Metastatic Liver Carcinoma in the Adrenal Gland (tissue), 2 donors: ENCODE measurements around a stretch of chr10.

DNA sequence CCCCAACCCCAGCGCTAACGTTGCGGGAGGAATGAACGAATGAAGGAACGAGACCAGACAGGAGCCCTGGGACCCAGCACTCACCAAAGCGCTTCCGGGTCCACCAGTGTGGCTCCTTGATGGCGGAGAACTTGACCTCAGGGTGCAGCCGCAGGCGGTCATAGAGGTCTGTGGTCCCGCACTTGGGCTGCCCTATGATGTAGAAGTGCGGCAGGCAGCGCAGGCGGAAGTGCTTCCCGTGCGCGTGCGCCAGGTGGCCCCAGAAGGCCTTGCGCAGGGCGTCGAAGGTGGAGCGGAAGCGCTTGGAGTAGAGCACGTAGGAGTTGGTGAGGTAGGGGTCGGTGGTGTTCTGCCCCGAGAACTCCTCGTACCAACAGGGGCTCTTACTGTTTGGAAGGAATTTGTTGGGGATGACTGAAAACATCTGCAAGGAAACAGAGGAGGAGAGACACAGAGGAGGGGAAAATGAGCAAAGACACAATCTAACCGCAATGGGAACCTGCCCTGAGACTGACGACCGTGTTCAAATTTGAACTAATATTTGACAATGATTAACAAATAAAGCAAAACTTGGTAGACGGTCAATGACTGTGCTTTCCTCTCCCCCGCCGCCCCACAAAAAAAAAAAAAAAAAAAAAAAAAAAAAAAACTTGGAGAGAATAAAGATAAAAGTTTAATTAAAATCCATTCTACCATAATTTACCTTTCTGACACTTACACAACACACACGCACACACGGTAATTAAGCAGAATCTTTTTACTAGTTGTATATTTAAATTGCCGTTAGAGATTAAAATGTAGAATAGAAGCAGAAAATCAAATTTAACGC is 48.7 kb downstream of the CHST15 start:
- PRO-cap, 2 experiments = peak in 2 of 2 experiments; most common plus-strand start position 319 of the sequence (in 2); most common minus-strand start position 170 of the sequence (in 2)

DNA sequence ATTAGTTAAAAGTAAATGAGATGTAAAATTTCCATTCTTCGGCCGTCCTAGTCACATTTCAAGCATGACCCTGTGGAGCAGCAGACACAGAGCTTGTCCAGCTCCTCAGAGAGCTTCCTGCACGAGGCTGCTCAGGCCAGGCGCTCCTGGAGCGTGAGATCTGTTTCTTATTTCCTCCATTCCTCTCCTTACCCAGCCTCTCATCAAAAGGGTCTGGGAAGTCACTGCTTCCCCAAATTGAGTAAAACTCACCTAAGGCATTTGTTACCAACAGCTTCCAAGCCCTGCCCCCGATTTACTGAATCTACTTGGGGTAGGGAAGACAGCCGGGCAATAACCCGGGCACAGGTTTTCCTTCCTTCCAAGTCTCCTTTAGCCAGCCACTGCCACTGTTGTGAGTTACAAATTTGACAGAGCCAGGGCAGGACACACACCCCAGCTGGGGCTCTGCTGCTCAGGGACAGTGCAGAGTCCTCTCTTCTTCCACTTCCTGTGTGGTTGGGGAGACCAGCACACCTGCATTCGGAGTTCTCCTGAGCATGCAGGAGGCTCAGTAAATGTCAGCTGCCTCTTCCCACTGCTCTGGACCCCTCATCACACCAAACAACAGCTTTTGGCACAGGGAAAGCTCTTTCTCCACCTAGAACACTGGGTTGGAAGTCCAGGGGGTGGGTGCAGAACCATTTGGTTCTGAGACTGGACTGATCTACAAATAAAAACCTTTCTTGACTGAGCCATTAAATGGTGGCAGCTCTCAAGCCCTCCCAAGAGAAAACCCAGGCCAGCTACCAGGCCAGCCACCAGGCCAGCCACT is 21.4 kb downstream of the CHST15 start:
- PRO-cap, 2 experiments = no peak in any of the 2 experiments

- PRO-cap, 2 experiments = no peak in any of the 2 experiments
These were observed 26.4 kb upstream of the CHST15 start for GRCh38 chr10:124119699-124120361.

DNA sequence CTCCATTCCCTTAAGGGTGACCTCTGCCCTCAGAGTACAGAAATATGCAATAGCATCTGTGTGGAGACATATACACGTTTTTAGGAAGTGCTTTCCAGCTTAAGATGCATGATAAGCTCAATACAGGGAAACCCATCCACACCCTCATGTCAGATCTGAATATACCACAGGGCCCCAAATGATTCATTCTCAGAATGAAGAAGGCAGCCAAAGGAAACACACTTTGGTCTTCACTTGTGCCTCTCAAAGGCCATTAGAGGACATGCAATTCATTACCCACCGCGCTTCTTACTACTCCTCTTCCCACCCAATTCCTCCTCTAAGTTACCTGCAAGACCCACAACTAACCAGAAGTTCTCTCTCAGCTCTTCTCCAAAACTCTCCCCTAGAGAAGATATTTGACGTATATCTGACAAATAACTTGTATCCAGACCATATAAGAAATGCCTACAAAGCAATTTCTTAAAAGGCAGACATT is 103.1 kb downstream of the OAT start:
- PRO-cap, 2 experiments = no peak in any of the 2 experiments

- PRO-cap, 2 experiments = peak in 2 of 2 experiments; most common plus-strand start chr10:124416966 (in 2); most common minus-strand start chr10:124416781 (in 1)
These were observed 2.0 kb downstream of the OAT start for GRCh38 chr10:124416614-124417315.

DNA sequence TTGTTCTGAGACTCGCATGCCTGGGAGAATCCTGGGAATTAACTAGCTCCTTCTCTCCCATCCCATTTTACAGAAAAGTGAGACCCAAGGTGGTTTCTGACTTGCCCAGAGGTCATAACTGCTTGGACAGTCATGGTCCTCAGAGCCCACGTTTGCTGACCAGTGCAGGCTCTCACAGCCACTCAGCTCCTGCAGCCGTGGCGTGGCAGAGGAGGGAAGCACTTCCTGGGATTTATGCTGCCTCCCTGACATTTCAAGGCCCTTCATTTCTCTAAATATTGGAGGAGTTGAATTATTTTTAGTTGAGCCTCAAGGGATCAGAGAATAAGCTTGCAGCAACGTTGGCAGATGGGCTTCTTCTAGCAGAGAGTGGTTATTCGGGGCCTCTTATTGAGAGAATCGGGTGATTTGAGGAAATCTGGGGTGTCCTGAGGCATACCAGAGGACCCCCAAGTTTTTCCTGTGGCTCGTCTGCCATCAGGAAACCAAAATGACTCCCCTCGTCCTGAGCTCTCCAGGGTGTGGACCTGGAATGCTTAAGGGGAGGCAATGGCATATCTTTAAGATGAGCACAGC is 77.1 kb downstream of the LHPP start:
- PRO-cap, 2 experiments = no peak in any of the 2 experiments

DNA sequence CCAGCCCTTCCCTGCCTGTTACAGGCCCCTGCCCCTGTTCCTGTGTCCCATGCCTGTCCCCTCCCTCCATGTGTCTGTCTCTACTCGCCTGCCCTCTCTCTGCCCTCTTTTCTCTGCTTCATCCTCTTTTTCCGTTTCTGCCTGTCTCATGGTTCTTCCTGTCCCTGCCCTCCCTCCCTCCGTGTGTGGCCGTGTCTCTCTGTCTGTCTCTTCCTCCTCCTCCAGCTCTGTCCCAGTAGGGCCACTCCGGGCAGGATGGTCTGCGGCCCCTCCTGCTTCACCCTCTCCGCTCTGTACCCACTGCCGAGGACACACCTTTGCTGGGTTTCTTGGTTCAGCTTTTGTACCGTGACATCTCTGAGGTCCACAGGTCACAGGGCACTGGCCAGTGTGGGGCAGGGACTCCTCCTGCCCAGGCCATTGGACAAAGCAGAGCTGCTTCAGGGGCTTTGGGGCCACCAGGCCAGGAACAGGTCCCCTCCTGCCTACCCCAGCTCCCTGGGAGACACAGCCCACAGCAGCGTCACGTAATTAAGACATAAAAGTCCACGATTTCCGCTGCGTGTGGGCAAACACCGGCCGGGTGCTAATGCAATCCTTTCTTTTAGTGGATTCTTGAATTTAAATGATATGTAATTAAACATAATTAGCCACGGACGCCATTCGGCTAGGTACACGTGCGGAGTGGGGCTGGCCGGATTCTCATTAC is 137.2 kb downstream of the FAM53B start:
- PRO-cap, 2 experiments = no peak in any of the 2 experiments

GRCh38 chr10:124620693-124621294 is 123.4 kb downstream of the FAM53B start:
- PRO-cap, 2 experiments = no peak in any of the 2 experiments

DNA sequence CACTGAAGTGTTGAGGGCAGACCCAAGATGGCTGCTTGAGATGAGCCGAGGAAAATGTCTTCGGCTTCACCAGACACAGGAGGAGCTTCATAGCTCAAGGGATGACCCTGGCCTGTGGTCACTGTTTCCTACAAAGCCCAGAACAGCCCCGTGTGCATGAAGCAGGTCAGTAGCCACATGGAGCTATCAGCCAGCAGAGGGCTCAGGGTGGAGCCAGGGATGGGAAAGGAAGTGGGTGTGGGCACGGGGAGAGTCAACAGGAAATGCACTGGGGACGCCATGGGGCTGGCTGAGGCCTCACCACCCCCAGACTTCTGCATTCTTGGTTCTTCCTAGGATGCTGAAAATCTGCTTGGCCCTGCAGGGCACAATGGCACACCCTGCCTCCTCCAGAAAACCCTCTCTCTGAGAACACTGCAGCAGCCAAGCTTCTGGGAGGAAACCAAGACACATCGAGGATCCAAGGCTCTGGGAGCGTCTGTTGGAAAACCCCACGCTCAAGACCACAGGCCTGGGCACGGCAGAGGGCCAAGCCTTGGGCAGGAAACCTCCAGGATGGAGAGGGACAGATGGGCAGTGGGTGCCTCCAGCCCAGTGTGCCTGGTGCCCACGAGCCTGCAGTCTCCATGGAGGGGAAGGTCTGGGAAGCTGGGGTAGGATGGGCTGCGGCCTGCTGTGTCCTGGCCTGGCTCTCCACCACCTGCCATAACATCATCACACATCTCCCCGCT is 96.3 kb downstream of the FAM53B start:
- PRO-cap, 2 experiments = no peak in any of the 2 experiments

- PRO-cap, 2 experiments = no peak in any of the 2 experiments
These were observed 89.4 kb downstream of the FAM53B start for GRCh38 chr10:124654787-124655073.

DNA sequence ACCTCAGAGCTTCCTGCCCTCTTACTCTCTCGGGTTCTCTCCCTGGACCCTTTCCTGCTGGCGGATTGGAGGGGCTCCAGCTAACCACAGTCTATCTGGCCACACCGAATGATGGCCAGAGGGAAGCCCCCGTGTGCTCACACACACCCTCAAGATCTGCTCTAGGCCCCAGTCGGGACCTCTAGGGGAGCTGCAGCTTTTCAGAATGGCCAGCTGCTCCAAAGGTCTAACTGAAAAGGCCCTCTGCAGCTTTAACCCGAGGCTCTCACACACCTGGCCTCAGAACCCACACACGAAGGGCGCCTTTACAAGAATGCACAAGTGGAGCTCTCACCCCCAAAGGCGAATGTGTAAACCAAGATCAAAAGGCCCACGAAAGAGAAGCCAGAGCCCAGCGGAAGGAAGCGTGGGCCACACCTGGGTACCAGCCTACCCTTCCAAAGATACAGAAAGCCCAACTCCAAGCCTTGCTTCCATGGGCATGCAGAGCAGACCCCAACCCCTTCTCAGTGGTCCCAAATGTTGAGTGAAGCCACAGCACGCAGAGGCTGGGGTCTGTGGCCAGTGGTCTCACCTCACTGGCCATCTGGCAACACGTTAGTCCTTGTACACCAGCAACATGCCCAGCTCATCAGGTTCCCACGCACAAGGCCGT is 65.3 kb downstream of the FAM53B start:
- PRO-cap, 2 experiments = no peak in any of the 2 experiments

- PRO-cap, 2 experiments = no peak in any of the 2 experiments
These were observed 46.0 kb downstream of the FAM53B start for GRCh38 chr10:124698149-124698561.

GRCh38 chr10:124717999-124719118 is 25.8 kb downstream of the FAM53B start:
- PRO-cap, 2 experiments = no peak in any of the 2 experiments

GRCh38 chr10:124728317-124729034 is 15.7 kb downstream of the FAM53B start:
- PRO-cap, 2 experiments = no peak in any of the 2 experiments

- PRO-cap, 2 experiments = no peak in any of the 2 experiments
These were observed 11.2 kb downstream of the CTBP2 start for GRCh38 chr10:125016328-125017462.

DNA sequence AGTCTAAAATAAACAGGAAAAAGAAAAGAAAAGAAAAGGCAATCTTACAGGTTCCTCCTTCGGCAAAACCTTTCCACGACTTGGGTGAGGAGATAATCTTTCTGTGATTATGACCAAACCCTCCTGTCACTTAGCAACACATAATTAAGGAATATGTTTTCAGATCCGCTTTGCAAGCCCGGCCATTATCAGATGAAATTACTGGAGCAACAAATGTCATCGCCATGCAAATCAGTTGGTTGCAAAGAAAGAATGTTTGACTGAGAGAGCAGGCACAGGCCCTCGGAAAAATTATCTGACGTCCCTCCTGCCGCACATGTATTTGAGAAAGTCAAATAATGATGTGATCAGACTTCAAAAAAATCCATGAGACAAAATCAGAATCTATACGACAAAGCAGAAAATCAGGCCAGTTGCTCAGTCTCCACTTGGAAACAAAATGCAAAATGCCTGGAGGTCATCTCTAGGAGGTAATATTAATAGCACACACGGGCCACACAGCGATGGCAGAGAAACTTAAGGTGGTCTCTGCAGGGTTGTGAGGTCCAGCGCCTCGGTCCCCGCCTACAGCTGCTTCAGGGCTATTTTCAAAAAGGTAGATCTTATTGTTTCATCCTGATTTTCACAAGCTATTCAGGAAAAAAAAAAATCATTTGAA is 3.2 kb downstream of the CTBP2 start:
- PRO-cap, 2 experiments = no peak in any of the 2 experiments

- PRO-cap, 2 experiments = peak in 2 of 2 experiments; most common minus-strand start chr10:125037322 (in 2)
These were observed 9.3 kb upstream of the CTBP2 start for GRCh38 chr10:125037234-125037514.

GRCh38 chr10:125081554-125082370 is 53.9 kb upstream of the CTBP2 start:
- PRO-cap, 2 experiments = no peak in any of the 2 experiments

DNA sequence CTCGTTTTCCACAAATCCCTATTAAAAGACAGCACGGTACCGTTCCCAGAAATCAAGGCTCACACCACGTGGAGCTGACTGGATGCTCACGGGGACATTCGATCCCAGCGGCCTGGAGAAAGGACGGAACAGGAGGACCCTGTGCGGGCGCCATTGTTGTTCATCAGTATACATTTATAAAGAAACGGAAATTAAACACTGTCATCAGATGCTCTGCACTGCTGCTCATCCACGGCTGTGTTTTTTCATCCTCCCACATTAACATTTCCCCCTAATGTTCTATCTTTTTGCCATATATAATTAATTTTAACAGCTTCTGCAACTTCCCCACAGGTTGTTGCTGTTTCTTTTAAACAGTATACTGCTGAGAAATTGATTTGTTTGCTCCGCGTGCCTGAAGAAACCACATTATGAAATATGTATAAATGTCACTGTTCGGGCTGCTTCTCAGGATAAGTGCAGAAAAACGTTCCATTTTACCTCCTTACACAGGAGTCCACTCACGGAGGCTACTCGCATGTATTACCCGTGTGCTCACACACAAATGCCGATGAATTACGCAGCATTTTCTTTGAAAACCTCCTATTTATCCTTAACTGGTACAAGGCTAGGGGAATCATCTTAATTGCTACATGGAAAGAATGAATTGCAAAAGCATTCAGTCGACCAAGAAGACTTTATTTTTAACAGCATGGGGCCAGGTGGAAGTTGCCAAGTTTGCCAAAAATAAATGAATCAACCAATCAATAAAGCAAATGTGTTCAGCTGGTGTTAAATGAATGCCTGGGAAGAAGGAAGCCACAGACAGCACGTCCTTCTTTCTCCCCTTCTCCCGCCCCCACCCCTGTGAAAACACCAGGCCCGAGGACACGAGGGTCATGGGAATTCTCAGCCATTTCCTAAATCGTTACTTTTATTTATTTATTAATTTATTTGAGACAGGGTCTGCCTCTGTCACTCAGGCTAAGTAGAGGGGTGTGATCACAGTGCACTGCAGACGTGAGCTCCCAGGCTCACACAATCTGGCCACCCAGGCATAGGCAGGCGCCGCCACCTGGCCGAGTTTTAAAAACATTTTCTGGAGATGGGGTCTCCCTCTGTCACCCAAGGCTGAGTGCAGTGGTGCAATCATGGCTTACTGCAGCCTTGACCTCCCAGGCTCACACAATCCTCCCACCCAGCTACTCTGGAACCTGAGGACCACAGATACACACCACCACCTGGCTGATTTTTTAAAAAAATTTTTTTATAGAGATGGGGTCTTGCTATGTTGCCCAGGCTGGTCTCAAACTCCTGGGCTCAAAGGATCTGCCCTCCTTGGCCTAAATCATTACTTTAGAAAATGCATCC is 76.7 kb upstream of the CTBP2 start:
- PRO-cap, 2 experiments = no peak in any of the 2 experiments

DNA sequence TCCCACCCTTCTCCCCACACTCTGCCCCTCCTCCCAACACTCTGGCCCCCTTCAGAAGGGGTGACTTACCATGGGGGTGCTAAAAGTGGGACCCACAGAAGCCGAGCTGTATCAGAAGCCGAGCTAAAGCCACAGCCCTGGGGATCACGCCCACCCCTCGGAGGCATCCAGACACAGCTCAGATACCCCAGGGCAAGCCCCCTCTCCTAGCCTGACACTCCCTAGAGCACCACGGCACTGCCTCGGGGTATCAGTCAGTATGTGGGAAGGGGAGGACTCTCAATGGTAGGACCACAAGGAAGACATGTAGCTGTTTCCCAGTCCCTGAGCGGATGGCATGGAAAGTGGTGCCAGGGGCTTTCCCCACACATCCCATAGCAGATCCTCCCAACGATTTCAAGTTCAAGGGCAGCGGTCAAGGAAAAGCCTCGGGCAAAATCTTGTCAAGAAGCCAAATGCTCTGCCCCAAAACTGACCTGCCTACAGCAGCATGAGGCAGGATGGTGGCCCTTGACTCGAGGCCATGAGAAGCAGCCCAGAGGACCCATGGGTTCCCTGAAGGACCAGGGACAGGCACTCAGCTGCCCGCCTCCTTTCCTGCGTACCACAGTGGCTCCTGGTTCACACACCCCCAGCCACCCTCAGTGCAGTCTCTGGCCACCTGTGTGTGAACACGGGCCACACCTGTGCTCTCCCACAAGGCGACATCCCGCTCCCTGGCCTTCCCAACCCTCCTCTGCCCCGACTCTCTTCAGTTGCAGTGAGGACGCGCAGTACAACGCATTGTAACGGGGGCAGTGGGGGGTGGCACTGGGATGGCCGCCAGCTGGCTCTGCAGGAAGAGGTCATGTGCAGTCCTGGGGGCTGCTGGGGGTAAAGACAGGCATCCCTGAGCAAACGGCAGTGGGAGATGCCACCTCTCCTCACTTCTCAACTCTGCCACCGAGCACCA is 88.8 kb upstream of the CTBP2 start:
- PRO-cap, 2 experiments = no peak in any of the 2 experiments